Cardiac atrium fibroblast (primary cell): Measurements from ENCODE around the genes TRAF1 and DAB2IP.

DNA sequence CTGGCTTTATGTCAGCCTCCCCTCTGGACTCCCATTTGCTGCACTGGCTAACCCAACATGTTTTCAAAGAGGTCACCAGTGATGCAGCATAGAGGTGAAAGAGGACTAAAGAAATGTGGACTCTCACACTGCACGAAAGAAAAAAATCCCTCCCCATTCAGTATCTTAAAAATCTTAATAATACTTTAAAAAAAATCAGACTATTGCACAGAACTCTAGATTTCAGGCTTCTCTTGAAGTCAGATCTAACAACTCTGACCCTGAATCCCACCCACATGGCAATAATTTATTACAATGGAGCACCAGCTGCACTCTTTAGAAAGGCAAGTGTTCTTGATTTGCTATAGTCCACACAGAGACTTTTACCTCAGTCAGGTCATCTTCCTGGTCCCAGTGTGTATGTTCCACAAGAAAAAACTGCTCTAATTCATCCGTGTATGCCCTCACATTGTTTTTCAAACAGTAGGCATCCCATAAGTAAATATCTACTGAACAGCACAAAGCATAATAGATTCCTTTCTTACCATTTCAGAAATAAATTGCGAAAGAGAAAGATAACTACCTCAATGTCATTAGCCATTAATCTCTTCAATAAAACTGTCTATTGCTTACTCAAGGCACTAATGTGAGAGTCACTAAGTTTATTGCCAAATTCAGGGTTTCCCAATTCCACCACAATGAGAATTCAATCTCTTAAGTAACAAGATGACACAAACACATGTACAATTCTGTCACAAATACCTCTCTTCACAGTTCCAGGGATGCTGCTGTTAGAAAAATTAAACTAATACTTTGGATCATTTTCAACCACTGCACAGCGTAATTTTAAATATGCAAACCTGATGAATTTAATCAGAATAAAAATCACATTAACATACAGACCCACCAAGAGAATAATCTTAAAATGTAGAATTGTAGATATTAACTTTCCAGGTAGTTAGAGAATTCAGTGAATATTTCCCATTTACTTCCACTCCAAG is 9.6 kb downstream of the FBXW2 start:
- RAMPAGE, long total RNA = no peak

DNA sequence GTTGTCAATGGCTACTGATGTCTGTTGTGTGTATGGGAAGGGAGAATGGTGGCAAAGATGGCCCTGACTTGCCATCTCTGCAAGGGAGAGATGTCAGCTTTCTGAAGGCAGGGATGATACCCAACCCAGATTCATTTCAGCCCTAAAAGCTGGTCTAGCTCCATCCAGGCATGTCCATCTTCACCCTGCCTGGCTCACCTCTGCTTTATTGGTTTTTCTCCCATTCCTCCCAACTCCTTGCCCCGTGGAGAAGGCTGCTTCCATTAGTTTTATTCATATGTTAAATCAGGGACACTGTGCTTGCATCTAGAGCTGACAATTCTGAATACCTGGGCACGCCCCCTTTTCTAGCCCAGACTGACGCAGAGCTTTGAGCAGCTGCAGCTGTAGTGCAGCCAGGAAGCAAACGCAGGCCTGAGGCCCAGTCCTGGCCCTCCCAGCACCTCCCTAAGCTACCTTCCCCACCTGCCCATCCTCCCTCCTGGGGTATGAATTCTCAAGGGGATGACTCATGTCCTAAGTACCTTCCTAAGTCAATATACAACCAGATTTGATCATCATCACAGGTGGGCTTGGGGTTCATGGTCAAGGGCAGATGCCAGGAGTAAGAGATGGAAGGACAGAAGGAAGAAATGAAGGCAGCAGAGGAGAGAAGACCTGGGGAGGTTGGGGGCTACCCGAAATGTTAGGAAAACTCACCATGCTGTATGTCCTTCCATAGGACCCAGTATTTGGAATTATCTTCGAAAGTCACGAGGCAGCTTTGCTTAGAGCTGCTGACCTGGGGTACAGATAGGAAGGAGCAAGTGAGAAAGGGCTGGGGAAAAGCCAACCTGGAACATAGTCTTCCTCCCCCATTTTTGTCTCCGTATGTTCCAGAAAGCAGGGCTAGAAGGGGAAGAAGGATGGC is 3.5 kb downstream of the PHF19 start:
- RAMPAGE, long total RNA = no peak

GRCh38 chr9:120926582-120927027 is at the start of gene TRAF1:
TRAF1 (minus strand) TSS chr9:120926796.
- RAMPAGE, long total RNA = no peak

- RAMPAGE, long total RNA = no peak
Measured at GRCh38 chr9:121074206-121074660, 522 bp upstream of the CNTRL start.

DNA sequence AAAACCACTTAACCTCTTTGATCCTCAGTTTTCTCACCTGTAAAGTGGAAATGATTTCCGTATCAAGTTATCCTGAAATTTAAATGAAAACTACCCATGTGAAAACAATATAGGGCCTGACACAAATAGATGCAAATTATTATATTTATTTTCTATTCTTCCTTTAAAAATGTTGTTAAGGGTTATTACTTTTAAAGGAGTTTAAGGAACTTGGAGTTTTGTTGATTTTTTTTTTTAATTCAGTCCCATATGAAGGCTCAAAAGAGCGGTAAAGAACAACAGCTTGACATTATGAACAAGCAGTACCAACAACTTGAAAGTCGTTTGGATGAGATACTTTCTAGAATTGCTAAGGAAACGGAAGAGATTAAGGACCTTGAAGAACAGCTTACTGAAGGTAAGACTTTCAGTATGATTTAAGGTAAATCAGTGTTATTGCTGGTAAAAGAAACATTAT is 49.0 kb downstream of the CNTRL start:
- RAMPAGE, long total RNA = no peak

DNA sequence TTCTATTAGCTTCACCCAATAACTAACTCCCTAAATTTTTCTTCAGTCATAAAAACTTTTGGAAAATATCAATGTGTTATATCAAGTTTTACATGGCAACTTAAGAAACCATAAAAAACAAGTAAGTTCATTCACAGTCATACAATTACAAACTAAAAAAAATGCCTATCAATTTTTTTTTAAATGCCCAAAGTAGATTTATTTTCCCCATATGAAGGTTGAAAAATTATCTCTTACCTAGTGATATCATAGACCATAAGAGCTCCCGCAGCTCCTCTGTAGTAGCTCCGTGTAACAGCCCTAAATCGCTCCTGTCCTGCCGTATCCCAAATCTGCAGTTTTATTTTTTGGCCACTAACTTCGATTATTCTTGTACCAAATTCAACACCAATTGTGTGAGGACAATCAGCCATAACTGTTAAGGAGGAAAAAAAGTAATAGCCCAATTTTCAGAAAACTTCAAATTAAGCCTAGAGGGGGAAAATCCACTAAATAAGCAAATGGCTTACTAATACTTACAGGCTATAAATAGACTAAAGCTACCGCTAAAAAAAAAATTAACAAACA is 11.3 kb downstream of the RAB14 start:
- RAMPAGE, long total RNA = no peak

DNA sequence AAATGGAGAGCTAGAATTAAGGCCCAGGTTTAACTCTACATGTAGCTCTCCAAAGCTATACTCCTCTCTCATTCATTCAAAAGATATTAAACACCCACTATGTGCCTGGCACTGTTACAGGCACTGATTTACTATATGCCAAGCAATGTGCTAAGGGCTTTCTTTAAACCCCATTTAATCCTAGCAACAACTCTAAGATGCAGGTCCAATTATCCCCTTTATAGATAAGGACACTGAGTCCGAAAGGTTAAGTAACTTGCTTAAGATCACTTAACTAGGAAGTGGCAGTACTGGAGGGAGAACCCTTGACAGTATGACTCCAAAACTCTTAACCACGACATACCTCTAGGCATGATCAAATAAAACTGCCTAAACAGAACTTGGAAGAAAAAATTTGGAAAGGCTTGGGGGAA is 1.8 kb downstream of the RAB14 start:
- RAMPAGE, long total RNA = no peak

- RAMPAGE, long total RNA = no peak
Measured at GRCh38 chr9:121285797-121286291, 17.9 kb downstream of the GSN start.

- RAMPAGE, long total RNA = no peak
Measured at GRCh38 chr9:121301879-121302464, 34.0 kb downstream of the GSN start.

GRCh38 chr9:121305517-121306216 is 37.7 kb downstream of the GSN start:
- RAMPAGE, long total RNA = no peak

DNA sequence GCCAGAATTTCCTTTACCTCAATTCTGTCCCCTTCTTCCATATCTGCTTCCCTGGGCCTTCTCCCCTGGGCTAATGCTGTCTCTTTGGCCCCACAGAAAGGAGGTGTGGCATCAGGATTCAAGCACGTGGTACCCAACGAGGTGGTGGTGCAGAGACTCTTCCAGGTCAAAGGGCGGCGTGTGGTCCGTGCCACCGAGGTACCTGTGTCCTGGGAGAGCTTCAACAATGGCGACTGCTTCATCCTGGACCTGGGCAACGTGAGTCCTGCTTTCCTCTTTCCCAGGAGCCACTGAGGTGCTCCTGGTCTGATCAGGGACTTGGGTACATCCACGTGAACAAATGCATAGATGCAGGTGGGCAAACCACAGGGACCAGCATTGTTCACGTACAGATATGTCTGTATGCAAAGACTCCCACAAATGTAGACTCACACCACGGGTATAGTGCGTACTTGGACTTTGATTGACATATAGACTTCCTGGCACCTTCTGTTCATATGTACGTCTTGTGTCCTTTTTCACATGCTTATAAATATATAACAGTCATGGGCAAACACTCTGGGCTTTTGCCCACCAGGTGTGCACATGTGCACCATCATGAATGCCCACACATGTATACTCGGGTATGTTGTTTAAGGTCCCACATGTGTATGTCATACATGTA is 42.8 kb downstream of the GSN start:
- RAMPAGE, long total RNA = no peak

DNA sequence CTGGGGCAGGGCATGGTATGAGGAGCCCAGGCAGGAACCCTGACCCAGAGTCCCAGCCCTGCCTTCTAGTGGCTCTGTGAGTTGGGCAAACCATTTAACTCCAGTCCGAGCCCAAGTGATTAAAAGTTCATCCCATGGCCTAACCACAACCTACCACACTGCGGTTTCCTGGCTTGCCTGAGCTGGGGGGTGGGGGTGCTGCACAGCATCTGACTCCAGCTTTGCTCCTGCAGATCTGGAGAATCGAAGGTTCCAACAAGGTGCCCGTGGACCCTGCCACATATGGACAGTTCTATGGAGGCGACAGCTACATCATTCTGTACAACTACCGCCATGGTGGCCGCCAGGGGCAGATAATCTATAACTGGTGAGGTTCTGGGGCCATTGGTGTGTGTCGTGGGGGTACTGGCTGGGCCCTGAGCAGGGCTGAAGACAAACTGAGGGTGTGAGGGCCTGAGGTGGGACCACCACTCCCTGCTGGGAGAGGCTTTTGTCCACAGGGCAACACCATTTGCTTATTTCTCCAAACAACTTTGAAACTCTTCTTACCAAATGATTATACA is 48.9 kb downstream of the STOM start:
- RAMPAGE, long total RNA = no peak

DNA sequence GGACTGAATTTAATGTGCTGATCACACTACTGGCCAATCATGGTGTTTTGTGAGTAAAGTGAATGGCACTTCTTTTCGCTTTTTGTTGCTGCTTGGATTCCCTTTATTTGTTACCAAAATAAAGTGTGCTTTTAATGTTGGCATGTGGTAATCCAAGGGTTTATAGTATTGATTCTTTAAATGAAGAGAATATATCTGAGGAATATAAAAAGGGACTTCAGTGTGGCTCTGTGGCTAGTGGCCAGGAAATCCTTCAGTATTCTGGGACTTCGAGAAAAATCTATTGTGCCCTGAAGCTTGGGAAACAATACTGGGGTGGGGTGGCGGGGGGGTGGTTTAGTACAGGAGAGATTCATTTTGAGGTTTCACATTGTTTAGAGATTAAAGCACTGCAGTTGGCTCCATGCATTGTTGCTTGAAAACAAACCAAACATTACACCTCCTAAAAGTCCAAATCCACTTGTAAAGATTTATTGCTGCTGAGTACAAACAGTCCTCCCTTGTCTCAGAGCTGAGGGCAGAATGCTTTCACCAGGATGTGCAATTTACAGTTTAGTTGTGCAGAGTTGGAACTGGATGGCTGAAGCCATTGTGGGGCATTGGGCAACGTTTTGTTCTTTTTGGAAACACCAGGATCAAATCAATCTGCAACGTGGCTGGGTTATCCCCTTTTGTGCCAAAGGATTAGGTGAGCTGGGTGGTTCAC is 49.5 kb downstream of the GGTA1 start:
- RAMPAGE, long total RNA = no peak

GRCh38 chr9:121499194-121499634 is 430 bp downstream of the GGTA1 start:
- RAMPAGE, long total RNA = no peak

DNA sequence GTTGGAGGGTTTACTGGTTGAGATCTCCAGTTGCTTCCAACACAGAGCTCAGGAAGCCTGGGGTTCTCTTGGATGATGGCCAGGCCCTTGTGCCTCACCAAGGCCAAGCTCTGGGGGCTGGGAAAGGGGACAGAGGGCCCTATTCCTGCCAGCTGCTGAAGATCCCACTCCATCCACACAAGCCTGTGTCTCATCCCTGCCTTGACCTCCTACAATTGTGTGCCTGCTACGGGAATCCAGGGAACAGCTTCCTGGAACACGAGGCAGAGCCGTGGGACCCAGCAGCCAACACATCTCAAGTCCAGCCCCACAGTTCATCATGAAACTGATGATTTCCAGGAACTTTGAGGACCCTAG is 57.9 kb upstream of the GGTA1 start:
- RAMPAGE, long total RNA = no peak

DNA sequence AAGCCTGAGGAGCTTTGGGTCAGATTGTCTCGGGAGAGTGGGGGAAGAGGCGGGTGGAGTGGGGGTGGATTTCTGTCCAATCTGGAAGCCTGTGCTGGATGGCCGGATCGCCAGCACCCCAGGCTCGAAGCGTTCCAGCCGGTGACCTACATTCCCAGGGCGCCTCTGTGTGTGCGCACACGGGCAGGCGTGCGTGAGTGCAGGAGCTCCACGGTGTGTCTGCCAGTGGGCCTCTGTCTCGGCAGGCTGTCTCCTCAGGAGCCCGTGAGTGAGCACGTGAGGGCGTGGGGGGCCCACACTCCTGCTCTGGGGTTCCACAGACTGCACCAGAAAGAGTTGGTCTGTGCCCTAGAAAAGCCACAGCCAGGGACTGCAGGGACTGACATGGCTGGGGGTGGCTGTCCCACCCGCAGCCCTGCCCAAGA is 74.2 kb upstream of the DAB2IP start:
- RAMPAGE, long total RNA = no peak

DNA sequence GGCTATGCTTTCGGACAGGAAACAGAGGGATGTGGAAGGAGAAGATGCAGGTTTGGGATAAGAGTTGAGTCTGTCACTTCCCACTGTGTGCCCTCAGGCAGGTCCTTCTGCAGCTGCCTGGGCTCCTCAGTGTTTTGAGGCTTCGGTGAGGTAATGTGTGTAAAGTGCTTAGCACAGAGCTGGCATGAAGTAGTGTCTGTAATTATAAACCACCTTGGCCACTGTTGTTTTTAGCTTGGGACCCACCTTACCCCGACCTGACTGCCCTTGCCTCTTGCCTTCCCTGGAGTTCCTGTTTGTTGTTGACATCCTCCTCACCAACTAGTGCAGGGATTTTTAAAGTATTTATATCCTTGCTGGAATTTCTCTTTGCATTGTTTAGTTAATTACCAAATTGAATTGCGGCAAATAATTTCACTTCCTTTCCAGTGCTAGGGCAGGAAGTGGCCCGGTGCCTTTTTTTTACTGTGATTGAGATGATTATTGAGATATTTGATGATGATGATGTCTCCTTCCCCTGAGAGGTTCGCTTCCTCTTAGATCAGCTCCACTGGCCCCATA is 38.3 kb upstream of the DAB2IP start:
- RAMPAGE, long total RNA = no peak

DNA sequence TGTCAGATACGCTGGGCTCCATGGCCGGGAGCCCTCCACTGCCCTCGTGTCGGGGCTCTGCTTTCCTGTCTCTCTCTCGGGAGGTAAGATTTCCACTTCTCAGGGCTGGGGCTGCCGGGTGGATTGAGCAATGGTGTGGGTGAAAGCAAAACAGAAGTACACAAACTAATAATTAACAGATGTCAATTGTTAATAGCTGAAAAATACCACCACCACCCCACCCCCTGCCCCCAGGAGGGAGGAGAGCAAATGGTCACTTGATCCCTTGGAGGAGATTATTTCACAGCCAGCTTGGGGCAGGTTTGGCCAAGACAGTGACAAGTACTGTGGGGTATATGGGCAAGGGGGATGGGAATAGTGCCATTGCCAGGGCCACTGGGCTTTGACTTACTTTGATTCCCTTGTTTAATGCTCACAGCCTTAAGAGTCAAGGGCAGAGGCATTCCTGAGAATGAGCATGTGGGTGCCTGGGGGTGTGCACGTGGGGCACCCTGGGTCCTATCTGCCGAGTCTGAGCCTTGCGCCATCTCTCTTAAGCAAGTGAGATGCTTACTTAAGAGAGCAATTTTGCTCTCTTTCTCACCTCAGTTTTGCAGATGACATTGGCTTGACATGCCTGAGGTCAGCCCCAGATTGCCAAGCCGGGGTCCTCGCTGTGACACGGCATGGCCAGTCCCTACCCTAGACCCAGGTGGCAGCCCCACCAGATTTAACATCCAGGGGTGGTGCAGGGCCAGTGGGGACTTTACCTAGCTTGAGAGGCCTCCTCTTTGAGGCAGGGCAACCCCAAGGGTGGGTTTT is 28.7 kb upstream of the DAB2IP start:
- RAMPAGE, long total RNA = no peak

- RAMPAGE, long total RNA = no peak
Measured at GRCh38 chr9:121651159-121652132, at the start of gene DAB2IP. DAB2IP (plus strand) TSS chr9:121651634.

DNA sequence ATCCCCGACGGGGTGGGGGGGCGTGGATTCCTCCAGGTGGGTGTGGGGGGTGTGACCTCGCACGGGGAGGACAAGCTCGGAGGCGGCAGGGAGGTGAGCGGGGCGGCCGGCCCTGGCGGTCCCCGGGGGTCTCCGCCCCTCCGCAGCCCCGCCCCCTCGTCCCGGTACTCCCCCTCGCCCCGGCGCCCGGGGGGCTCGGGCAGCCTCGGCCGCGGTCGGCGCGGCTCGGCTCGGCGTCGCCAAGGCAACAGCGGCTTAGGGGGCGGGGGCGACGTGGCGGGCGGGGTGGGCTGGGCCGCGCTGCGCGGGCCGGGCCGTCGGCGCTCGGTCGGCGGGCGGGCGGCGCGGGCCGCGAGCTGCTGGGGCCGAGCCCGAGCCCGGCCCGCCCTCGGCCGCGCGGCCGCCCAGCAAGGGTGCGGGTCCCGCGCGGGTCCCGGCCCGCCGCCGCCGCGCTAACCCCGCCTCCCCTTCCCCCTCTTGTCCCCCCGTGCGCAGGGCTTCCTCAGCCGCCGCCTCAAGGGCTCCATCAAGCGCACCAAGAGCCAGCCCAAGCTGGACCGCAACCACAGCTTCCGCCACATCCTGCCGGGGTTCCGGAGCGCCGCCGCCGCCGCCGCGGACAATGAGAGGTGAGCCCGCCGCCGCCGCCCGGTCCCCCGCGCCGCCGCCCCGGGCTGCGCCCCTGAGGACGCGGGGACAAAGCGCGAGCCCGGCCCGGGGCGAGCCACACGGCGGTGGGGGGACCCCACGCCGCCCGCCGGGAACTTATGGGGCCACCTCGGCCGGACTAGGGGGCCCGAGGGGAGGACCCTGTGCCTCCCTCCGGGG is 47.6 kb downstream of the DAB2IP start:
- RAMPAGE, long total RNA = no peak